Retinal pigment epithelial cell (primary cell): ENCODE measurements around the genes CELSR2 and MYBPHL.

GRCh38 chr1:107570175-107571028 lies 394.6 kb downstream of the VAV3 start:
- RRBS, result 69% methylated on average over 8 of the region's 37 CpGs

GRCh38 chr1:107585113-107585938 lies 379.7 kb downstream of the VAV3 start:
- RRBS, result no CpG with 5 or more reads among the region's 2 CpGs

- RRBS, result no CpG with 5 or more reads among the region's 5 CpGs
Measured at GRCh38 chr1:107739283-107739984, 225.5 kb downstream of the VAV3 start.

DNA sequence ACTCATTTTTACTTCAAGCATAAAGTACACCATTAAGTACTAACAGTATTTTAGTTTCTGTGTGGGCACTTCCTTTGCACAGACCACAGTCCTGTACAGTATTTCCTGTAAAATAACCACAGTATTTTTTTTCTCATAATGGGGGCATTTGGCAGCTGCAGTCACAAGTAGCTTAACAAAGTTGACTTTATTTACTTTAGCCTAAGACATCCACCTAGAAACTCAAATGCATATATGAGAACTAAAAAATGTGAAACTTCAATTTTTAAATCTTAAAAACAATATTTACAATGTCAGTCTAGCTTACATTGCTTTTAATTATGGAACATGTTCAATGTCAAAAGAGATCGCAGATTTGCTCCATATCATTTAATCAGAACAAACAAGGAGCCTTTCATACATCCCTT lies 135.5 kb downstream of the VAV3 start:
- RRBS, result no CpG with 5 or more reads among the region's 1 CpG

- RRBS, result no CpG with 5 or more reads among the region's 2 CpGs
Measured at GRCh38 chr1:108083024-108083499, 117.1 kb downstream of the SLC25A24 start.

DNA sequence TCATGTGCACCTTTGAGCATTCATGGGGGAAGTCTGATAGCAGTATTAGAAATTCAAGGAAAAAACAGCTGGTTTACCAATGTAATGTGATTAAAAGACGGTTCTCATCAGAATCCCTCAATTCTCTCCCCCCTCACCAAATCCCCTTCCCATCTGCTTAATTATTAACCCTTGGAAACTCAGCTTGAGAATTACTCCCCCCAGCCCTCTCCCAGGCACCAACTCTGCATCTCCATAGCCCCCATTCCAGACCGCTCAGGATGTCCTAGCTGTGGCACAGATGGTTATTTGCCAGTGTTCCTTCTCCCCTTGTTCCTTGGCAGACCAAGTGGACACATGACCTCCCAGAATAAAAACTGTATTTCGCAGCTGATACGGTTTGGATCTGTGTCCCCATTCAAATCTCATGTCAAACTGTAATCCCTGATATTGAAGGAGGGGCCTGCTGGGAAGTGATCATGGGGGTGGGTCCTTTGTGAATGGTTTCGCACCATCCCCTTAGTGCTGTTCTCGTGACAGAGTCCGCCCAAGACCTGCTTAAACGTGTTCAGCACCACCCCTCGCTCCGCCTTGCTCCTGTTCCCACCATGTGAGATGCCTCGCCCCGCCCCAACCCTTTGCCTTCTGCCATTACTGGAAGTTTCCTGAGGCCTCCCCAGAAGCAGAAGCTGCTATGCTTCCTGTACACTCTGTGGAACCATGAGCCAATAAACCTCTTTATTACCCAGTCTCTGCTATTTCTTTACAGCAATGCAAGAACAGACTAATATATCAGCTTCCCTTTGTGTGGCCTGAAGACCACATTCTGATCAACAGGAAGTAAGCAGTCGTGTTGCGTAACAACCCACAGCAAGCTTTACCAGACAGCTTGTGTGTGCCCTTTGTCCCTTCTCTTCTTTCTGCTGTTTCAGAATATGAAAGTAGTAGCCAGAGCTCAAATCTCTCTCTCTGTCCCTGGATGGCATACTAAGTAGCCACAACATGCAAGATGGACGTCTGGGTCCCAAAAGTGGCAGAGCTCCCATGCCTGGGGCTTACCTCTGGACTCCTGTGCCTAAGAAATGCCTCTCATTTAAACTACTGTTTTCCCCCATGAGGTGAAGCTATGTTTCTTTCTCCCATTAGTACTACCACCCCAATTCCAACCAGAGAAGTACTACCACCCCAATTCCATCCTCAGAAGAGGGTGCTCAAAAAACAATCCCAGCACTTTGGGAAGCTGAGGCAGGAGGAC lies 14.3 kb downstream of the HENMT1 start:
- RRBS, result no CpG with 5 or more reads among the region's 15 CpGs

DNA sequence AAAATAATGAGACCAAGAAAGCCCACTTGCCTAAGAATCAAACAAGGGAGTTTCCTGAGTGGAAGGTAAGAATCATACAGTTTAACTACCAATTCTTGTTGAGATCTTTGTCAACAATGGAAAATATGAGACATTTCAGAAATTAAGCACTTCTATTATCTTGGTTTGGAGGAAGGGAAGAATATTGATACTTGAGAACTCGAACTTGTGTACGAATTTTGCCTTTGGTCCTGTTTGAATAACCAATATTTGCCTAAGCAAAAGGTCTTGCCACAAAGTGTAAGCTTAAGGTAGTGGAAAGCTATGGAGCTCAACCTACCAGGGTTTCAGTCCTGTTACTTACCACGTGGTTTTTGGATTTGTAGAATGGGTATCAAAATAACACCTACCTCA lies 2.0 kb downstream of the ELAPOR1 start:
- RRBS, result no CpG with 5 or more reads among the region's 3 CpGs

GRCh38 chr1:109197132-109197783 lies 16.5 kb upstream of the SARS1 start:
- RRBS, result 0% methylated on average over 2 of the region's 11 CpGs

- RRBS, result no CpG with 5 or more reads among the region's 5 CpGs
Measured at GRCh38 chr1:109213425-109213683, 364 bp upstream of the SARS1 start.

- RRBS, result no CpG with 5 or more reads among the region's 27 CpGs
Measured at GRCh38 chr1:109229154-109230479, 15.9 kb downstream of the SARS1 start.

GRCh38 chr1:109248926-109249879 lies at the start of gene CELSR2:
Gene CELSR2 (plus strand): TSS chr1:109249539.
- RRBS, result under 1% methylated on average over 55 of the region's 83 CpGs

GRCh38 chr1:109249880-109250651 lies 727 bp downstream of the CELSR2 start:
- RRBS, result under 1% methylated on average over 13 of the region's 56 CpGs

DNA sequence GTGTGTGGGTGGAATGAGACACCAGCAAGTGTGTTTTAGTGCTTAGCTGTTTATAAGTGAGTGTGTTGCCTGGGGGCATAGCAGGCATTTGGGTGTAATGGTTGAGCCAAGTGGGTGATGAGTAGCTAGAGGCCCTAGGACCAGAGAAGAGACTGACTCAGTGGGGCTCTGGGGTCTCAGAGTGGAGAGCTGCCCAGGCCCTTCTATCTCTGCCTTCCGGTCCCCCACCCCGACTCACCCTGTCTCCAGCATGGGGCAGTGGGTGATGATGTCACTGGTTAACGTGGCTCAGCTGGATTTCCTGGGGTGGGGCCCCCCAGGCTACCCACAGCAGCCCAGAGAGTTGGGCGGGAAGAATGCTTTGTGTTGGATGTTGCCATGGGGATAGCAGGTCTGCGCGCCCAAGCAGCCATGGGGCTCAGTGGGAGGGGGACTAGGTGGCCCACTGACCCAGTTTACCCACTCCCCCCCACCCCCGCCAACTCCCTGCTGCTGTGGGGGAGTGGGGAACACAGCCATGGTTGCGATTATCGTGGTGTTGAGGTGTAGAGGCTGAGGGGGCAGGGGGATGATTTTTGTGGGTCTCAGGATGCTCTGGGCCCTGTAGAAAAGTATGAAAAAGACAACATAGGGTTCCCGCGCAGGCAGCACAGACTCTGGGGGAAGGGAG lies 8.3 kb downstream of the CELSR2 start:
- RRBS, result no CpG with 5 or more reads among the region's 11 CpGs

- RRBS, result no CpG with 5 or more reads among the region's 17 CpGs
Measured at GRCh38 chr1:109263027-109263625, 13.8 kb downstream of the CELSR2 start.

- RRBS, result no CpG with 5 or more reads among the region's 14 CpGs
Measured at GRCh38 chr1:109263626-109264042, 14.3 kb downstream of the CELSR2 start.

GRCh38 chr1:109275478-109276050 lies 7.4 kb downstream of the PSRC1 start:
- RRBS, result no CpG with 5 or more reads among the region's 12 CpGs

GRCh38 chr1:109306905-109308105 lies at the start of gene MYBPHL:
Gene MYBPHL (minus strand): TSS chr1:109307011.
- RRBS, result no CpG with 5 or more reads among the region's 22 CpGs

GRCh38 chr1:109335870-109336406 lies 29.1 kb upstream of the MYBPHL start:
- RRBS, result no CpG with 5 or more reads among the region's 3 CpGs

DNA sequence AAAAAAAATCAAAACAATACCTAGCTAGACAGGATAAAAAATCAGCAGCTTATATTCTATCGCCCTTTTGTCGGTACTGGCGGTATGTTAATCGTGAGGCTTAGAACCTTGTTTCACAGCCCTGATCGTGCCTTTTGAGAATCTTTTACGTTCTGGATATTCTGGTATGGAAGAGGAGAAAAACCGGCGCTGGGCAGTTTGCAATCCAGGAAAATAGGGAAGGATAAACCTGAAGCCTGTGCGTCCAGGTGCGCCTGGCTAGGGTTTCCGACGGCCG lies 308 bp upstream of the SYPL2 start:
- RRBS, result 0% methylated on average over 2 of the region's 13 CpGs